Measurements from ENCODE around the genes SPACA7, MCF2L and F7.

DNA sequence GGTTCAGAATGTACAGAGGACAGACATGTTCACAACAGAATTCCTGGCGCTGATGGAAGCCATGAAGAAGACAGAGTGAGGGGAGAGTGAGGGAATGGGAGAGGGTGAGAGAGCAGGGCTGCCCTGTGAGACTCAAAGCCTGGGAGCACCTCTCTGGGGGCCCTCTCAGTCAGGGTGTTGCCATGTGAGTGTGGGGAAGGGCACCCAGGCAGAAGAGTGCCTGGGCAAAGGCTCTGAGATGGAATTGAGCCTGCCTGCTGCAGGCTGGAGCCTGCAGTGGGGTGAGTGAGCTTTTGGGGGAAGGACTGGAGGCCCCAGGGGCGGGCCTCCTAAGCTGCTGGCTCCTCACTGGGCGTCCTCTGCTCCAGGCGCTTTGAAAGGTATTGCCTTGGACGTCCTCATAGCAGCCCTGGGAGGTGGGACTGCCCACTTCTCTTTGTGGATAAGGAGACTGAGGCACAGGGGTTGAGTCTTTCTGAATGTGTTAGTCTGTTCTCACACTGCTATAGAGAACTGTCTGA lies 60.2 kb downstream of the ARHGEF7 start:
- PRO-cap, 3 experiments = no peak in any of the 3 experiments
- RAMPAGE, long total RNA = no peak
- RRBS, 2 experiments = no CpG with 5 or more reads among the region's 5 CpGs

- PRO-cap, 3 experiments = no peak in any of the 3 experiments
- RAMPAGE, long total RNA = no peak
- RRBS, 2 experiments = 19 to 22% methylated on average over 6 of the region's 21 CpGs
Observed at GRCh38 chr13:111184290-111185498, 69.6 kb downstream of the ARHGEF7 start.

- PRO-cap, 3 experiments = no peak in any of the 3 experiments
- RAMPAGE, long total RNA = no peak
- RRBS, 2 experiments = no CpG with 5 or more reads among the region's 6 CpGs
Observed at GRCh38 chr13:111614538-111615110, 294.2 kb downstream of the TEX29 start.

GRCh38 chr13:111645904-111646103 lies 325.4 kb downstream of the TEX29 start:
- PRO-cap, 3 experiments = no peak in any of the 3 experiments
- RAMPAGE, long total RNA = no peak
- RRBS, 2 experiments = 83 to 87% methylated on average over 4 of the region's 8 CpGs

GRCh38 chr13:111656545-111656861 lies 336.1 kb downstream of the TEX29 start:
- PRO-cap, 3 experiments = no peak in any of the 3 experiments
- RAMPAGE, long total RNA = no peak
- RRBS, 2 experiments = no CpG with 5 or more reads among the region's 17 CpGs

GRCh38 chr13:111860167-111860744 lies 206.7 kb upstream of the SOX1 start:
- PRO-cap, 3 experiments = no peak in any of the 3 experiments
- RAMPAGE, long total RNA = no peak
- RRBS, 2 experiments = no CpG with 5 or more reads among the region's 3 CpGs

- PRO-cap, 3 experiments = peak in 2 of 3 experiments; most common plus-strand start chr13:111893375 (in 1)
- RAMPAGE, long total RNA = no peak
- RRBS, 2 experiments = 1% methylated on average over 6 of the region's 47 CpGs; no CpG with 5 or more reads in 1 of the 2 experiments
Observed at GRCh38 chr13:111892787-111893604, 174.0 kb upstream of the SOX1 start.

DNA sequence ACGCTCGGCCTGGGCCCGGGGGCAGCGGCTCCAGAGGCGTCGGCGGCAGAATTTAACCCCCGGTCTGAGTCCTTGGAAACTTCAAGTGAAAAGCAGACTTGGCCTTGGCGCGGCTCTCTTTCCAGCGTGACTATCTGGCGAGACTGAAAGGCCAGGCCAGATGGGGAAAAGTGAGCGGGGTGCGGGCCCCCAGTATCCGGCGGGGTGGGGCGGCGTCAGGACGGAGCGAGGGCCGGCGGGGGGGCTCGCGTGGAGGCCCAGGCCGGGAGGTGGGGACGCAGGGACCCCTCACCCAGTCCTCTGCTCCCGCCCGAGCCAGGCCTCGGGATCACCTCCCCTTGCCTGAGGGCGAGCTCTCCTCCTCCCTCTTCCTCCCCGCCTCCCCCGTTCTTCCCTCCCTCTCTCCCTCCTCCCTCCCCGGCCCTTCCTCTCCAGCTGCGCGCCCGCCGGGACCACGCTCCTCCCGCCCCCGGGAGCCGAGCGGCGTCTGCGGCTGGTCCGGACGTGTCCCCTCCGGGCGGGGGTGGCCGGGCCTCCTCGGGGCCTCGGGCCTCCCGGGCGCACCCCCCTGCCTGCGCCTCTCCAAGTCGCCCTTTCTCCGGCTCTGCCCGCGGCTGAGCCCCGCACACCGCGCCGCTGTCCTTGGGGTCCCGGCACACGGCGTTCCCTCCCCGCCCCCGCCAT lies 5.5 kb downstream of the SOX1 start:
- PRO-cap, 3 experiments = no peak in any of the 3 experiments
- RAMPAGE, long total RNA = no peak
- RRBS, 2 experiments = 4% methylated on average over 31 to 33 of the region's 67 CpGs

DNA sequence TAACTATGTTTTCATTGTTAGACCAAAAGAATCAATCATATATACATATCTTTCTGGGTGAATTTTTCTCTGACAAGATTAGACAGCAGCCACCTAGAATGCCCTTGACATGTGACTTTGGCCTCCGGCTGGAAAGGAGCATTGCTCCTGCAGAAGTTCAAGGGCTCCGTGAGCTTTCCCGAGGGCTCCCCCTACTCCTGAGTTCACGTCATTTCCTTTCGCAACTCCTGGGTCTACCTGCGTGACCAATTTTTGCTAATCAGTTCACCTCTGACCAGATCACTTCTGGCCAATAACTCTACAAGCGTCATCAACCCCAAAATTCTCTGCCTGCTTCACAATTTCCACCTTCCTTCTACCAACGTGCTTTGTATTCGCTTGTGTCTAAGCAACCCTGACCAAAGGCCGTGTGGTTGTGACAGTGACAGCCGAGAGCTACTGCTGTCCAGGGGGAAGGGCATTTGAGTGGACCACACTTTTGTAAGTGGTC lies 146.1 kb upstream of the SPACA7 start:
- PRO-cap, 3 experiments = no peak in any of the 3 experiments
- RAMPAGE, long total RNA = no peak
- RRBS, 2 experiments = no CpG with 5 or more reads among the region's 11 CpGs

GRCh38 chr13:112236458-112237296 lies 139.5 kb upstream of the SPACA7 start:
- PRO-cap, 3 experiments = no peak in any of the 3 experiments
- RAMPAGE, long total RNA = no peak
- RRBS, 2 experiments = no CpG with 5 or more reads among the region's 13 CpGs

- PRO-cap, 3 experiments = no peak in any of the 3 experiments
- RAMPAGE, long total RNA = no peak
- RRBS, 2 experiments = no CpG with 5 or more reads among the region's 9 CpGs
Observed at GRCh38 chr13:112375937-112376651, at the start of gene SPACA7. Gene SPACA7 (plus strand): TSS chr13:112376355.

DNA sequence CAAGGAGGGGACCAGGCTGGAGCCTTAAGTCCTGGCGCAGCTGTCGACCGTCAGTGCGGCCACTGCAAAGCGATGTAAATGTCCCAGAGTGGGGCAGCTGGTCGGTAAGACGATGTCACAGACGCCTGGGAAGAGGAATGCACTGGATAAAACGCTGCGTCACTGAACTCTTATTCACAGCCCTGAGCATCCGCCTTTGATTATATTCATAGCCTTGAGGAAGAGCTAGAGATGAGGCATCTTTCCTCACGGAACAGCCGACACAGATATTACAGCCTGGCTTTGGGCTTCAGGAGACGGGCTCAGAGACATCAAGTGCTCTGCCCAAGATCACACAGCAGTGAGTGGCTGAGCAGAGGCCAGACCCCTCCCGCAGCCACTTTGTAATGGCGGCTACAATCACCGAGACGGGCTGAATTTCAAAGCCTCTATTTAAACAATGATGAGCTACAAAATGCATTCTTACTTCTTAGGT lies 17.7 kb upstream of the TUBGCP3 start:
- PRO-cap, 3 experiments = no peak in any of the 3 experiments
- RAMPAGE, long total RNA = no peak
- RRBS, 2 experiments = no CpG with 5 or more reads among the region's 18 CpGs

GRCh38 chr13:112768613-112769225 lies 78.9 kb downstream of the ATP11A start:
- PRO-cap, 3 experiments = no peak in any of the 3 experiments
- RAMPAGE, long total RNA = no peak
- RRBS, 2 experiments = 79 to 81% methylated on average over 6 of the region's 24 CpGs

DNA sequence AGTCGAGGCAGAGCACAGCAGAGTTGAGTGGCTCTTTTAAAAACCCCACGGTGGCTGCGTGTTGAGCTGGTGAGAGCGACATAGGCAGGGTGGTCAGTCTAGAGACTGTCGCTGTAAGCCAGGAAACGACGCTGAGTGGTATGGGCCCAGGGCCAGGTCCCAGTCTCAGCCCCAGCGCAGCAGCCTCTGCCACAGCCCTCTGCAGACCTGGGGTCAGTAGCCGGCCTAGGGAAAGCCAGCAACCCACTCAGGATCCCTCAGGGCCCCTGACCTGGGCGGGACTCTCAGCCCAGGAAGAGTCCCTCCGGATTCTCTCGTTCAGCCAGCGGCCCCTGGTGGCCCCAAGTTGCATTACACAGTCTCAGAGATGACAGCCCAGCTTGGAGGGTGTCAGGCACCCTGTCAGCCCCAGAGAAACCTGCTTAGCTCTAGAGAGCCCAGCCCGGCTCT lies 94.6 kb upstream of the MCF2L start:
- PRO-cap, 3 experiments = no peak in any of the 3 experiments
- RAMPAGE, long total RNA = no peak
- RRBS, 2 experiments = 6 to 9% methylated on average over 3 to 6 of the region's 14 CpGs

DNA sequence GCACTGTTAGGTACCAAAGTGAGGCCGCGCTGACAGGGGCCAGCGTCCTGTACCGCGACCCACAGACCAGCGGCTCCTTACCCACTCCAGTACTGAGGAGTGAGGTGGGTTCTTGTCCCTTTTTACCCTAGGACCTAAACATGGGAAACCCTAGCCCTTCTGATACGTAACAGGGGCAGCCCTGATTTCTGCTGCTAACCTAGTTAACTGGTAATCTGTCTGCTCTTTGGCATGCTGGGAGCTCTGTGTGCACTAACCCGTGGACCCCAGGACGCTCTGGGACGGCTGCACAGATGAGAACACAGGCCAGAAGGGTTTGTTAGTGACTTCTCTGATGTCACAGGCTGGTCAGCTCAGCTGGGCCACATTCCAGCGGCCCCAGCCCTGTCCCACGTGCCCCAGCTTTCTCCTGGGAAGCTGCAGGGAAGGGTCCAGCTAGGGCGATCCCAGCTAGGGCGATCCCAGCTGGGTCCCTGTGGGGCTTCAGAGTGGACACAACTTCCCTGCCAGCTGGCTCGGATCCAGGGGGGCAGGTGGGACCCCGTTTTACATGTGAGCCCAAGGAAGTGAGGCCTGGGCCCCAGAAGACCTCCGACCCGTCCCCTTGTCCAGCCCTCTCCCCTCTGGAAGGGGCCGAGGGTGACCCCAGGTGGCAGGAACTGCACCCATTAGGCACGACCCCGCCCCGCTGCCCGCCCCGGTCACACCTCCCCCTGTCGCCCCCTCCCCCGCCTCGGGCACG lies 75.5 kb upstream of the MCF2L start:
- PRO-cap, 3 experiments = no peak in any of the 3 experiments
- RAMPAGE, long total RNA = no peak
- RRBS, 2 experiments = no CpG with 5 or more reads among the region's 28 CpGs

GRCh38 chr13:112968969-112970015 lies at the start of gene MCF2L:
Gene MCF2L (plus strand): TSS chr13:112969214.
- PRO-cap, 3 experiments = peak in 3 of 3 experiments; most common plus-strand start chr13:112969222 (in 1); most common minus-strand start chr13:112969096 (in 2)
- RAMPAGE, long total RNA = no peak
- RRBS, 2 experiments = 2 to 3% methylated on average over 29 of the region's 75 CpGs

DNA sequence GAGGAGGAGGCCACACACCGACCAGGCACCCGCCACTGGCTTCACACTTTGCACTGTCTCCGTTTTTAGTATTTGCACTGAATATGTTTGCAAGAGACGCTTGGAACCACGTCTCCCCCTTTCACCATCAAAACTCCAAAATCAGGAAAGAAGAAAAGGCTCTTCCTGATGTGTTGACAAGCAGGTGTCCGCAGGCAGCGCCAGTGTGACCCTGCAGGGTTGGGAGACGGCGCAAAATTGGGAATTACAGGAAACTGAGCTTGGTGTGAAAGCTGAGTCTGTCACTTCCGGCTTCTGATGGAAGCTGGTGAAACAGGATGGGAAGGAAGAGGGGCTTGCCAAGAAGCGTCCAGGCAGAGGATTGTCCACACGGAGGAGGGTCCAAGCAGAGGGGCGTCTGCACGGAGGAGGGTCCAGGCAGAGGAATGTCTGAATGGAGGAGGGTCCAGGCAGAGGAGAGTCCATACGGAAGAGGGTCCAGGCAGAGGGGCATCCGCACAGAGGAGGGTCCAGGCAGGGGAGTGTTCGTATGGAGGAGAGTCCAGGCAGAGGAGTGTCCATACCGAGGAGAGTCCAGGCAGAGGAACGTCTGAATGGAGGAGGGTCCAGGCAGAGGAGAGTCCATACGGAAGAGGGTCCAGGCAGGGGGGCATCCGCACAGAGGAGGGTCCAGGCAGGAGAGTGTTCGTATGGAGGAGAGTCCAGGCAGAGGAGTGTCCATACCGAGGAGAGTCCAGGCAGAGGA lies 26.0 kb upstream of the F7 start:
- PRO-cap, 3 experiments = no peak in any of the 3 experiments
- RAMPAGE, long total RNA = no peak
- RRBS, 2 experiments = no CpG with 5 or more reads among the region's 23 CpGs

- PRO-cap, 3 experiments = no peak in any of the 3 experiments
- RAMPAGE, long total RNA = no peak
- RRBS, 2 experiments = 83% methylated on average over 1 of the region's 8 CpGs; no CpG with 5 or more reads in 1 of the 2 experiments
Observed at GRCh38 chr13:113105544-113105944, at the start of gene F7. Gene F7 (plus strand): TSS chr13:113105791.

- PRO-cap, 3 experiments = peak in 1 of 3 experiments; most common minus-strand start chr13:113110572 (in 1)
- RAMPAGE, long total RNA = no peak
- RRBS, 2 experiments = 2% methylated on average over 28 of the region's 72 CpGs
Observed at GRCh38 chr13:113110252-113110808, 4.7 kb downstream of the F7 start.

DNA sequence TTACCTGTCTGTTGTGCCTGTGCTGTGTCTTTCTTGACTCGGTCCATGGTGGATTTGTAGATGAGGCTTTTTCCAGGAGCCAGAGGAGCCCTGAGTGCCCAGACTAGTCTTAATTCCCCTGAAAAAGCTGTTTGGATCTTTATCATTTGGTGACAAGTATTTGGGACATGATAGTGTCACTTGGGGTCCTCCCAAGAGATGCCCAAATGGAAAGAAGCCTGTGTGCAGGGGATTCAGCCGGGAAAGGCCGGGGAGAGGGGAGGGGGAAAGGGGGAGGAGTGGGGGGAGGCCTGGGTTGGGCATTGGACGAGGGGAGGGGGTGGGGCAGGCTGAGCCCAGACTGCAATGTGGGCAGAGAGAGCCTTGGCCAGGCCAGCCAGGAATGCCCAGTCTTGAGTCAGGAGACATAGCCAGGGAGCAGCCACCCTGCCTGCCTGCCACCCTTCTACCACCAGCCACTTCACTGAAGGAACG lies 333 bp downstream of the PROZ start:
- PRO-cap, 3 experiments = no peak in any of the 3 experiments
- RAMPAGE, long total RNA = no peak
- RRBS, 2 experiments = no CpG with 5 or more reads among the region's 5 CpGs

Data from skeletal muscle tissue (tissue), 7 donors.